ENCODE measurements around a stretch of chr4.

GRCh38 chr4:139865486-139866165 lies 200.0 kb downstream of the MGST2 start:
- RAMPAGE, long total RNA: no peak
- RRBS: no CpG with 5 or more reads among the region's 6 CpGs

DNA sequence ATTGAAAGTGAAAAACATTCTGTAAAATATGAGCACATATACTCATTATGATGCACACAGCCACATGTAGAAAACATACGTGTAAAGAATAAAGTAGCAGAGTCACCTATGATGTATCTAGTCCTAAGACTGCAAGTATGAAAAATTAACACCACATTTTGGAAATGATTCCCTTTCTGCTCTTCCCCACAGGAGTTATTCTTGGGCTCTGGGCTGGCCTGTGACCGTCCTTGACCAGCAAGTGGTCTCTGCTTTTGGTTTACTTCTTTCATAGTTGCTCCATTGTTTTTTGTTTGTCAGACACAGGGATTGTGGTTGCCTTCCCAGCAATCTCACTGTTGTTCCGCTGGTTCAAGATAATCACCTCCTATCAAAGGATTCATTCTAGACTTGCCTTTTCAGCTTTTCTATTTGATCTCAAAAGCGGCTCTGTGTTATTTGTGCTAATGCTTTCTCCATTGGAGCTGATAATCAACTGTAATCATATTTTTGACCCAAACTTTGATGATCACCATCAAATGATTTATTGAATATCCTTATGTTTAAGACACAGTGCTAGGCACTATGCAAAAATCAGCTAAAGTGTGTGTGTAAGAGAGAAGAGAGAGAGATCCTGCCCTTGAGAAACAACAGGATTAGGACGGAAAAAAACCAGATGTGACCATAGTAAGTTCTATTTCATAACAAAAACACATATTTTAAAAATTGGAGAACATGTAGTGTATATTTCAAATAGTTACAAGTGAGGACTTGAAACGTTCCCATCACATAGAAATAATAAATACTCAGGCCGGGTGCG lies 218.9 kb downstream of the MGST2 start:
- RAMPAGE, long total RNA: no peak
- RRBS: no CpG with 5 or more reads among the region's 8 CpGs

- RAMPAGE, long total RNA: no peak
- RRBS: no CpG with 5 or more reads among the region's 6 CpGs
These were observed 221.7 kb downstream of the MGST2 start for GRCh38 chr4:139887245-139887805.

- RAMPAGE, long total RNA: no peak
- RRBS: no CpG with 5 or more reads among the region's 9 CpGs
These were observed 223.7 kb downstream of the MGST2 start for GRCh38 chr4:139889114-139889862.

- RAMPAGE, long total RNA: no peak
- RRBS: no CpG with 5 or more reads among the region's 20 CpGs
These were observed 224.9 kb downstream of the MGST2 start for GRCh38 chr4:139890145-139891279.

DNA sequence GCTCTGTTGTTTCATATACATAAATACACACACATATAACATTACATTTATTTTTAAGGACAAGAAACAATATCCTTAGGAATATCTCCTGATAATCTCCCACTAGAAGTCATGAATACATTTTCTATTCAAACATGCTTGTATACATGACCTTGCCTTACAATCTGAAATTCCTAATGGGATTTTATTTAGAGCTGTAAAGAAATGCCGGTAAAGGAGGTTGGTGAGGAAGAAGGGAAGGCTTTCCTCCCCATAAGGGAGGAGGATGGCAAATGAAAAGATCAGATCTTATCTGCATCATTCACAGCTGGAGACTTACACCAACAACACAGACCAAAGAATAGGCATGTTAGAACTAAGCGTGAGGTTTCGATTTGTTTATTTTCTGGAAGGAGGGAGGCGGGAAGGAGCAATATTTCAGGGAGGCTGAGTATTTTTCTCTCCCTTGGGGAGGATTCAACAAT lies 235.8 kb downstream of the MGST2 start:
- RAMPAGE, long total RNA: no peak
- RRBS: no CpG with 5 or more reads among the region's 4 CpGs

- RAMPAGE, long total RNA: no peak
- RRBS: no CpG with 5 or more reads among the region's 14 CpGs
These were observed 149.4 kb downstream of the MAML3 start for GRCh38 chr4:140004494-140004982.

DNA sequence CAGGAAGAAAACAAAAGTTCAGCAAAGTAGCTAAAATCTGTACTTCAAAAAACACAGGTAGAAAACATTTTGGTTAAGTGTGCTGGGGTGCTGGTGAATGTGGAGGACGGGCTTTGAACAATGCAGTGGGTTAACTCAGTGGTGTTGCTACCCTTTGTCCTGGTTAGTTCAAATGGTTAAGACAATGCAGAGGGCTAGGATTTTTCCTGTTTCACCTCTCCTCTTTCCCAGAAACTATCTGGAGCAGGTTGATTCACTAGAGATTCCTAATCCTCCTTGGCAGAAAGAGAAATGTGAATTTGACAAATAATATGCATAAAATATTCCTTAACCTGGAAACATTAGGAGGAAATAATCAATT lies 149.0 kb downstream of the MAML3 start:
- RAMPAGE, long total RNA: no peak
- RRBS: no CpG with 5 or more reads among the region's 1 CpG

- RAMPAGE, long total RNA: no peak
- RRBS: no CpG with 5 or more reads among the region's 3 CpGs
These were observed 140.5 kb downstream of the MAML3 start for GRCh38 chr4:140013421-140013959.

GRCh38 chr4:140057791-140058267 lies 96.2 kb downstream of the MAML3 start:
- RAMPAGE, long total RNA: no peak
- RRBS: no CpG with 5 or more reads among the region's 2 CpGs

- RAMPAGE, long total RNA: no peak
- RRBS: 58% methylated on average over 3 of the region's 8 CpGs
These were observed 54.1 kb downstream of the MAML3 start for GRCh38 chr4:140099645-140100540.

DNA sequence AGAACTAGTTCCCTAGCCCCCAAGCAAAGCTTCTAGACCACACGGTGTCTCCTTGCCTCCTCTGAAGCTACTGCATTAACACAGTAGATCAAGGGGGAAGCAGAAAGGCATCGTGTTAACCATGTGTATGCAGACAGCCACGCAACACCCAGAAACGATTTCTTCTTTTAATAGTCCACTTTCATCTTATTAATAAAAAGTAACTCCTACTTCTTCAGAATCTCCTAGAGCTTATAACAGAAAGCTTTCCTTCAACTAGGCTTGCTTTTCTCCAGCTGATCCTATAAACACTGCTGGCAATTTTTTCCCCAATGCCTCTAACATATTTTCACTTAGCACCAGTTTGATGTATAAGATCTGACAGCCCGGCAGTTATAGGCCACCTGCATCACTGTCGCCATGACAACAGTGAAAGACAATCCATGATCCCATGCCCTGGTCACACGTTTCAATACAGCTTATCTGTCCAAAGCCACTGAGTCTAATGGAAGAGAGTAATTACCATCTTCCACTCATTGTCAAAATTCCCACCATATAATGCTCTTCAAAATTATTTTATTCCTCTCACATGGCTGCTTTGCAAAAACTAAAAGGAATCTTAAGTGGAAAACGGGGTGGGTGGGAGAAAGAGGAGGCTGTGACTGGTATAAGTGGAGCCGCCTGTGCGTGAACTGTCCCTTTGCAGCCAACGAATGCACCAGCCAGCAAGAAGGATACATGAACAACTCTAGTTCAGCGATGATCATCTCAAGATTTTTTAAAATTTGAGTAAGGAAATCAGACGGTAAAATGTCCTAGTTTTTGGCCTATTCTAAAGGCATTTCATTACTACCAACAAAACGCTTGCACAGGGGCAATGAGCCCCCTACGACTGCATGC lies 44.3 kb downstream of the MAML3 start:
- RAMPAGE, long total RNA: no peak
- RRBS: no CpG with 5 or more reads among the region's 15 CpGs

GRCh38 chr4:140117324-140117688 lies 36.7 kb downstream of the MAML3 start:
- RAMPAGE, long total RNA: no peak
- RRBS: no CpG with 5 or more reads among the region's 2 CpGs

DNA sequence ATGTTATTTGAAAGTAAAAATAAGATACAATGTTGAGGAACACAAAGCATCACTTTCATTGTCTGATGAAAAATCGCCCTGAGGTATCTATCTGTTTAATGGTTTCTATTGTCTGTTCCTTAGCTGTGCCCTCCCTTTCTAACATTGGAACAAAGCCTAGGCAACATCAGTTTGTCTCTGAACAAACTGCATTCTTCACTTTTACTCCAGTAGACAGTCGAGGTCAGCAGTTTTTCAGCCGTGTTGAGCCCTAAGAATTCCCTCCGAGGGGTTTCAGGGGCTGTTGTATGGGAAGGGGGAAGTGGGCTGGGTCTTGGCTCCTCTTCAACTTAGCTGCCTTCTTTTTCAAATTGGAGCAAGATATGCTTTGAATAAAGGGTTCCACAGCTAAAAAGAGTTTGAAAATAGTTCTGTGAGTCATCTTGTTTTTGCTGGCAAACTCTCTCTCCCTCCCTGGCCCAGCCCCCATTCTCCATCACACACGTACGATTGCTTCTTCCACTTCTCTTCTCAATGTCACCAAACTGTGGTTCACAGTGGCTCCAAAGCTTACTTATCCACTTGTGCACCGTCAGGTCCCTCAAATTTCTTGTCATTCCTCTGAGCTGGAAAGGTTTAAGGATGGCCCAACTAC lies 9.1 kb upstream of the MAML3 start:
- RAMPAGE, long total RNA: no peak
- RRBS: no CpG with 5 or more reads among the region's 7 CpGs

GRCh38 chr4:140253503-140253880 lies 99.5 kb upstream of the MAML3 start:
- RAMPAGE, long total RNA: no peak
- RRBS: no CpG with 5 or more reads among the region's 8 CpGs

GRCh38 chr4:140267377-140268157 lies 105.9 kb upstream of the SCOC start:
- RAMPAGE, long total RNA: no peak
- RRBS: no CpG with 5 or more reads among the region's 20 CpGs

DNA sequence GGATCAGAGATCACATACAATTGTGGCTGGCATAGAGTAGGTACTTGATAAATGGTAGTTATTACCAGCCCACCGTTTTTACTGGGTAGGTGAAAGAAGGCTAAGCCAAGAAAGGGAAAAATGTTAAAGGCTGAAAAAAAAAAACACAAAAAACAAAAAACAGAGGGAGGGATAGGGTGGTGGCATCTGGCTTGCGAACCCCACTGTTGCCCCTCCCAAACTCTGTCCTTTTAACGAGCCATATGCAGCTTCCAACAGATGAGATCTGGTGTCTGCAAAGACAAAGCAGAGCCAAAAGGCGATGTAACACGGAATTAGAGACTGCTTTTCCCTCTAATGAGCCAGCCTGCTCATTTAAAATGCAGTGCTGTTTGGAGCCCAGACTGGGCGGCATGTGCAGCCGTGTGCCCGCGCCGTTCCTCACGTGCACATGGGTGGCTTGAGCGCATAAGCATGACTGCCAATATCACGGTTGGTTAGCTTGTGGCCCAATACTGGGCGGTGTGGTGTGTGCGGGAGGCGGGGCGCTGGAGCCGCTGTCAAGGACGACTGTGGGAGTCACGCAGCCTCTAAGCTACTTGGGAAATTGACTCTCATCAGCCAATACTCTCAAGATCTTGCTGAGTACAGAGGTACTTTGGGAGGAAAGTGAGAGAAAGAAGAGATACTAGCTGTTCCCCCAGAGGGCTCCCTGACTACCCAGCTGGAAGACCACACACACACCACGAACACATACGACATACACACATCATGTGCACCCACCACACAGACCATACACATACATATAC lies 87.0 kb upstream of the SCOC start:
- RAMPAGE, long total RNA: no peak
- RRBS: no CpG with 5 or more reads among the region's 22 CpGs

GRCh38 chr4:140308297-140308920 lies 65.0 kb upstream of the SCOC start:
- RAMPAGE, long total RNA: no peak
- RRBS: no CpG with 5 or more reads among the region's 10 CpGs

DNA sequence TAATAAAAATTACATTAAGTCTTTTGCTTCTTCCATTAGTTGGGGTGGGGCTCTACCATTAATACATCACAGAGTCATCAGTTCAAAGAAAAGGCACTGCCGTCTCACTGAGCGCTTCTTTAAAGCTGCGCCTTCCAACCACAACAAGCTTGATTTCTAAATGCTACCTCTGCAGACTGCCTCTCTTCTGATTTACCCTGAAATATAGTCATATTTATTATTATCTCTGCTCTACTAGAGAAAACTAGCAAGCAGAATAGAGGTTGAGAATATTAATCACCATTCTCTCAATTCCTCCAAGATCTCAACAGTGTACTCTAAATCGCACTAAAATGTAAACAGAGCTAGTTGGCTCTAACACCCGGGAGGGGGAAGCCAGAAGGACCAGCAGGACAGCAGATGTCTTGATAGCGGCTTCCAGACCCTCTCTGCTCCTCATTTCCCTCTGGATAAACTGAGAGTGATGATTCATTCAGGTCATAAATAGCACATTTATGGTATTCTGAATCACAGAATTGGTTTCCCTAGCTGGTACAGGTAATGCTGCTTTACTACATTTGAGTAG lies 82.6 kb downstream of the TBC1D9 start:
- RAMPAGE, long total RNA: no peak
- RRBS: no CpG with 5 or more reads among the region's 6 CpGs

DNA sequence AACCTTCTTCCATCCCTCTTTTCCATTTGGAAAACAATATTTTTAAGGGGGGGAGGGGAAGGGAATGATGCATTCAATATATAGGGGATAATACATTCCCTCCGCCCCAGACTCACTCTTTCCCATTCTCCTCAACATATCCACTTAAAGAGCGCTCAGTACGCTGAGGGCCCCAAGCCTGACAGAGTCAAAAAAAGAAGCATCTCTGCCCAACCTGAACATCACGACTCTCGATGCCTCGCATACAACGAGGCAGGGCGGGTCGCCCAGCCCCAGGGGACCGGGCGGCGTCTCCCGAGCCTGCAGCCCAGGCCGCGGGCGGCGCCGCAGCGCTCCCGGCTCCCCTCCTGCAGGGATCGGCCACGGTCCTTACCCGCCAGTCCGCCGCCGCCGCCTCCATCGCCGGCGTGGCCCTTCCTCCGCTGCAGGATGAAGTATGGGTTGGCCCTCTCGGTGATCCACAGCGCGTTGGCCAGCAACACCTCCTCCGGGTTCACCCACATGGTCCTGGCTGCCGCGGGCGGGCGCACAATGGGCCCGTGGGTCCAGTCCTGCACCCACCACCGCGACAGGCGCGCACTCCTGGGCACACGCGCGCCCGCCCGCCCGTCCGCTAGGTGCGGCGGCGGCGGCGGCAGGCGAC lies 521 bp downstream of the TBC1D9 start:
- RAMPAGE, long total RNA: no peak
- RRBS: 2% methylated on average over 15 of the region's 57 CpGs

Measured in epithelial cell of alveolus of lung (primary cell).